Pericardium (tissue), 1 donor: ENCODE data around the gene TTC33.

DNA sequence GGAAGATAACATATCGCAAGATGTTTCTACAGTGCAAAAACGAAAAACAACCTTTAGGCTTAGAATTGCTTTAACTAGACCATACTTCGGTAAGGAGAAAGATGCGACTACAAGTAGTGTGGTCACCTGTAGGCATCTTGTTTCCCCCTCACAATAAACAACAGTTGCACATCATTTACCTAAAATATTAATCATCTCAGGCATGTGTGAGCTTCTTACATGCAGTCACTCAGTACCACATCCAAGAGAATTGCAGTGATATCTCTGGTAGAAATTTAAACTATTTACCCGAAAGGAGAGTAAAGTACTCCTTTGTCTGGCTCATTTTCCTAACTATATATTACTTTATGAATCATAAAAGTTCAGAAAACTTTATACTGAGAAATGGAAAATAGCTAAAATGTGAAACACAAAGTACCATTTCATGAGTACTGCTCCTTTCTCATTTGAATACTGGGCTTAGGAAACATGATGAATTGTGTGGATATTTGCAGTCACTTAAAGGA, 18.6 kb downstream of the FYB1 start:
- RRBS, result no CpG with 5 or more reads among the region's 5 CpGs

- RRBS, result no CpG with 5 or more reads among the region's 1 CpG
Observed at GRCh38 chr5:39201229-39201804, 18.0 kb downstream of the FYB1 start.

DNA sequence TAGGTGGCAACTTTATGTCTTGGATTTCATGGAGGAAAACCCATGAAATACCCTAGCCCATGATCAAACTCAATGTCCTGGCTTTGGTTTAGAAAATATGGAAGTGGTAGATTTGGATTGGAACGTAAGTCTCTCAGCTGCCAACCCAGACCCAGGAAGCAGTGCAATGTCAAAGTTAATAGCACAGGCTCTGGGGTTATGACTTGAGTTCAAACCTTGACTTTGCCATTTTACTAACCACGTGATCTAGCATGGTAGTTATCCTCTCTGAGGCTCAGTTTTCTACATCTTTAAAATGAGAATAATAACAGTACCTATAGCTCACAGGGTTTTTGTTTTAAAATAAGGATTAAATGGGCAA, 13.8 kb downstream of the FYB1 start:
- RRBS, result no CpG with 5 or more reads among the region's 2 CpGs

DNA sequence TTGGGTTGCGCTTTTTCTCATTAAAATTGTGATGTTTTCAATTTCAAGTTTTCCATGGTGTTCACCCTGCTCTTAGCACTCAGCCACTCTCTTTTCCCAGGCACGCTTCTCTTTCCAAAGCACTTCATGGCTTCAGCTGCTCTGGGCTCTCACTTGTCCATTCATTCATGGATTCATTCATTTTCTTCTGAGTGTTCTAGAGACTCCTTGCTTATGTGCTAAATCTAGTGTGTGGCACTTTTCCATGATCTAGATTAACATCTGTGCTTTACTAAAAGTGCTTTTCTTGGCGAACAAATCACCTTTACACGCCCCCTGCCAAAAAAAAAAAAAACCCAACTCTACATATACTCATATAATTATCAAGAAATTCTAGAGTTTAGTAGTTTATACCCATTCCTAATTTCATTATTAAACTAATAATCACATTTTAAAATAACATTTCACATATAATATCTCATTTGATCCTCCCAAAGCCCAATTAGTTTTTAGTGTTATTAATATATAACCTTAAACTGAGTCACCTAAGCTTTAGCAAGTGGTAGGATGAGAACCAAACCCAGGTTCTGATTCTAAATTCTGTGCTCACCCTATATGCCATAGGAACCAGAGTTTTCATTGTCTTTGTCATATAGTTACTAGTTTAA, 6.5 kb downstream of the FYB1 start:
- RRBS, result no CpG with 5 or more reads among the region's 4 CpGs

- RRBS, result no CpG with 5 or more reads among the region's 8 CpGs
Observed at GRCh38 chr5:39370431-39371094, 6.3 kb upstream of the C9 start.

DNA sequence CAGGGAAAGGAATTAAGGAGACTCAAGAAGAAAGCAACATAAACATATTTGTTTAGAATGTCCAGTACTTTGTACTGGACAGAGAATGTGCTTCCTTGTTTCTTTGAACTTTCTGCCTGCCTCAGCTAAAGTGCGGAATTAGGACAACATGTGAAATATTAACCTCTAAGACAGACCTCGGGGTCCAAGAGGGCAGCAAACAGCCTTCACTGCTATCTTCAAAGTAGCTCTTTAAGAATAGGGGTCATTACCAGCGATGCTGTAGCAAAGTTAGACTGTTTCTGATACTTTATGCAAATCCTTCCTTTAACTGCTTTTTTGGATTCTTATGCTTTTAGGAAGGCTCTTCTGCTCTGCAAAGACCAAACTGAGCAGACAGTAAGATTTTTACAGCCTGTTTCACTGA, 24.0 kb downstream of the DAB2 start:
- RRBS, result no CpG with 5 or more reads among the region's 3 CpGs

GRCh38 chr5:39462096-39462295, 37.2 kb upstream of the DAB2 start:
- RRBS, result no CpG with 5 or more reads among the region's 2 CpGs

GRCh38 chr5:39525705-39526130, 100.9 kb upstream of the DAB2 start:
- RRBS, result no CpG with 5 or more reads among the region's 9 CpGs

GRCh38 chr5:40059354-40059833, 620.3 kb upstream of the PTGER4 start:
- RRBS, result no CpG with 5 or more reads among the region's 8 CpGs

DNA sequence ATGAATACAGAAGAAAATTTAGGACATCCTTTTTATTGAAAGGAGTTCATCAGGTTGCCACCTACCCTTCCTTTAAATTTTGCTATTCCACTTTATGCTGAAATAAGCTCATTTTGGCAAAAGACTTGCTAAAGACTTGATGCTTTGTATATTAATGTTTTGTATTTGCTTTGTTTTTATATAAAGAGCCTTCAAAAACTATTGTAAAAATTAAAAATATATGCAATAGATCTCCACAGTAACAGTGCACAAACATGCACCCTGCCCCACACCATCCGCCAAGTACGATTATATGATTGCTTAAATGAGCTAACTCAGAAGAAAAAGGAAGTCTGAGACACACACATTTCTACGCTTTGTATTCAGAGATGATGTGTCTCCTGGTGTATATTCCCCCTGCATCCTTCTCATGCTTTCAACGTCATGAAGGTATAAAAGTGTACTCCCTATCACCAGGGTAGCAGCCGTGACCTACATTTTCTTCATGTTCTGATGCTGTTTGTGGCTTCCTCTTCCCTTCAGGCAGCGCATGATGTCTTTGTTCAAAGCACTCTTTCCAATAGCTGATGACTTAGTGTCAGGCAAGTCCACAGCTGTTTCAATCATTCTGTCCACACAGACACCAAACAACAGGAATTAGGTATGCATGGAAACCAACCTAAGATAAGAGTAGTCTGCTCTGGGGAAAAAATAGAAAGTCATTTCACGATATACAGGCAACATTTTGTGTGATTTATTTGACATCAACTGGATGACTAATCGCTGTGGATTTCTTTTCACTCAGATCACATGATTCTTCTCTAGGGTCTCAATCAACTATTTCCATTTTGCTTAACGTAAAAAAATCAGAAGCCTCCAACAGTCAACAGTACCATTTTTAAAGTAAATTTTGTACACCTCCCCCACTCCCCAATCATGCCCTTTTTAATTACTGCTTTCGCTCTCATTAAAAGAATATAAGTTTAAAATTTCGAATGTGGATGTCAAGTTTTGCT, 269.4 kb upstream of the PTGER4 start:
- RRBS, result no CpG with 5 or more reads among the region's 11 CpGs

GRCh38 chr5:40410992-40411657, 268.6 kb upstream of the PTGER4 start:
- RRBS, result no CpG with 5 or more reads among the region's 2 CpGs

DNA sequence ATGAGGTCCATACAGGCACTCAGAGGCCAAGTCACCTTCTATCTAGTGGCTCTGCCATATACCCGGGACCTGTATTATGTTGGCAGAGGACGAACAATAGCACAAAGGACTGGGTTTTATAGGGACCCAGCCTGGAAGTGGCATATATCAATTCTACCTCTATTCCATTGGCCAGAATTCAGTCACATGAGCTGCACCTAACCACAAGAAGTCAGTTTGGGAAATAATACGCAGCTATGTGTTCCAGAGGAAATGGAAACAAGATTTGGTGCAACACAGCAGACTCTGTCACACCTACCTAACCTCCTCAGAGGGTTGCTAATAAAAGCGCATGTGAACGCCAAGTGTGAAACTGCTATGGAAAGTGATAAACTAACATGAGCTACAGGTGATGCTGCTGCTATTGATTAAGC, 4.0 kb upstream of the PTGER4 start:
- RRBS, result no CpG with 5 or more reads among the region's 5 CpGs

- RRBS, result 1% methylated on average over 7 of the region's 86 CpGs
Observed at GRCh38 chr5:40755317-40756501, at the start of gene TTC33. Gene TTC33 (minus strand): TSS chr5:40755961.

GRCh38 chr5:40827579-40828401, 7.2 kb downstream of the RPL37 start:
- RRBS, result no CpG with 5 or more reads among the region's 10 CpGs

DNA sequence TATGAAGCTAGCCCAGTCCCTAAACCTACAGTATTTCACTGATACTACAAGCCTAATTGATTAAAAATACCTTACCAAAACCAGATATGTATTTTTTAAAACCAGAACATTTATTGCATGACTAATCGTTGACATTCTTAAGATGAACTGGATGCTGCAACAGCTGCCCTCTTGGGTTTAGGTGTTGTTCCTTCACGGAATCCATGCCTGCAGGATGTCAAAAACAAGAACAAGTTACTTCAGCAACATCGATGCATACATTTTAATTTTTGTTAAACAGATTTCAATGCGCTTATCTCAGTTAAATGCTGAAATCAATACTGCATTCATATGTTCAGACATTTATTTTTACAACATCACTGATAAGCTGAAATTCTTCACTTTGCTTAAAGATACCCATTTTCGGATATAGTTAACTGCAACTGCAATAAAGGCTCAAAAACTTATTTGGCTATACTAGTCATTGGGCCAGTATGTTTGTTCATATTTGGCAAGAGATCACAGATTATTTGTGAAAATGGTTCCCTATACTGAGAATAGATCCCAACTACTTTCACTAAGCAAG, 2.6 kb downstream of the RPL37 start:
- RRBS, result no CpG with 5 or more reads among the region's 5 CpGs

DNA sequence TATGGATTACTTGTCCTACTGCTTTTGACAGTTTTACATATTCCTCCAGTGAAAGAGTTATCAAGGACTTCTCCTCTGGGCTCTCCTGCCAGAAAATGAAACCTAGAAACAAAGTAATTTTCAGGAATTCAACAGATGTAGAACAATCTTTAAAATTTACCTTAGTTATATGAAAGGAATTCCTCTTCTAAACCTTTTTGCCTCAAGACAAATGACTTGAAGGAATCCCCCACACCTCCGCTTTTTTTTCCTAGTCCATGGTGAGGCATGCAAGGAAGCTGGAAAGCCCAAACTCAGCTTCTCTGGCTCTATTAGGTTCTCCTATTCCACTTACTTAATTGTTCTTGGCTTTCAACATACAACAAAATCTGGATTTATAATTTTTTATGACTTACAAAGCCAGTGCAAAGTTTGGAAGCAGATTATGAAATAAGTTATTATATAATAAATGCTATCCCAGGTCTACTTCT, 27.2 kb downstream of the C6 start:
- RRBS, result no CpG with 5 or more reads among the region's 1 CpG

DNA sequence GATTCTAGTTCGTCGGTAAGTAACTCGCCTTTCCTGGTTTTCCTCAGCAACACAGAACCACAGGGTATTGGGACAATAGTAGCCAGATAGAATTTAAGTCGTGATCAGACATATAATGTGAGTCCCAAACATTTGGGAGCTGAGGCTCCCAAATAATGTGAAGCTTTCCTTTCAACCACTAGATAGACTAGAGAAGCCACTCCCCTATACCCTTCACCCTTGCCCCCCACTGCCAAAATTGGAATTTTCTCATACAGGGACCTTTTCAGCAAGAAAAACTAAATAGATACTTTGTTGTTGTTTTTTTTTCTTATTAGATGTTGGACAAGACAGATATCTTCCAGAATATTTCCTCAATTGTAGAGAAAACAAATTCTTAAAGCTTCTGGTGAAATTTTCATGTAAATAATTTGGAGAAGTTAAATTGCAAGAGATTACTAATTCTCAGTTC, 1.9 kb downstream of the C6 start:
- RRBS, result no CpG with 5 or more reads among the region's 4 CpGs

GRCh38 chr5:42554908-42555401, 131.7 kb downstream of the GHR start:
- RRBS, result no CpG with 5 or more reads among the region's 1 CpG

- RRBS, result no CpG with 5 or more reads among the region's 10 CpGs
Observed at GRCh38 chr5:42581776-42582614, 158.8 kb downstream of the GHR start.